B cell (primary cell): ENCODE measurements around a stretch of chr4.

- PRO-cap, result no peak
- CAGE, long polyA plus RNA, result no peak
These were observed 29.9 kb downstream of the BMP2K start for GRCh38 chr4:78805752-78806775.

DNA sequence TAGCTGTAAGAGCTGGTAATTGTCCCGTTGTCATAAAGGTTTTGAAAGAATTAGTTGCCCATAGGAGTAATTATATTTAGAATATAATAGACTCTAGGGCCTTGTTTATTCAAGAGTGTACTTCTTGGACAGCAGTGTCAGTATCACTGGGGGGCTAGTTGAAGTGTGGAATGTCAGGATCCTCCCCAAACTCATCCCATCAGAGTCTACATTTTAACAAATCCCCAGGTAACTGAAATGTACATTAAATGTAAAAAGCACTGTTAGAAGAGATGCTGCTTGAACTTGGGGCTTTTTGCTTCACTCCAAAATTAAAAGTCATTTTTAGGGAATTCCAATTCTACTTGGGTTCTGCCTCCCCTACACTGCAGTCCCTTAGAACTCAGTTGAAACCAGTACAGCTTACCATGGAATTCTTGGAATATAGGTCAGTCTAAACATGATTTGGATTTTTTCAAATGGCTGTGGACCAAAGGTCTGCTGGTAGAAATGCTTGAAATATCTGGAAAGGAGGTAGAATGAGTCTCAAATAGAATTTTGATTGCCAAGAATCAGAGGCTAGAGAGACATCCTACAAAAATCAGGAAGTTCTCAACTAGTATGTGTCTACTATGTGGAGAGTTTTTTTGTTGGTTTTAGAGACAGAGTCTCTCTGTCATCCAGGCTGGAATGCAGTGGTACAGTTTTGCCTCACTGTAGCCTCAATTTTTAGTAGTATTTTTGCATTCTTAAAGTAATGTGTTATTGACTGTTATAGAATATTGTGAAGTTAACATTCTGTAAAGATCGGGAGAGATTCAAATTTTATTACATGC is 53.8 kb downstream of the PAQR3 start:
- PRO-cap, result no peak
- CAGE, long polyA plus RNA, result no peak

DNA sequence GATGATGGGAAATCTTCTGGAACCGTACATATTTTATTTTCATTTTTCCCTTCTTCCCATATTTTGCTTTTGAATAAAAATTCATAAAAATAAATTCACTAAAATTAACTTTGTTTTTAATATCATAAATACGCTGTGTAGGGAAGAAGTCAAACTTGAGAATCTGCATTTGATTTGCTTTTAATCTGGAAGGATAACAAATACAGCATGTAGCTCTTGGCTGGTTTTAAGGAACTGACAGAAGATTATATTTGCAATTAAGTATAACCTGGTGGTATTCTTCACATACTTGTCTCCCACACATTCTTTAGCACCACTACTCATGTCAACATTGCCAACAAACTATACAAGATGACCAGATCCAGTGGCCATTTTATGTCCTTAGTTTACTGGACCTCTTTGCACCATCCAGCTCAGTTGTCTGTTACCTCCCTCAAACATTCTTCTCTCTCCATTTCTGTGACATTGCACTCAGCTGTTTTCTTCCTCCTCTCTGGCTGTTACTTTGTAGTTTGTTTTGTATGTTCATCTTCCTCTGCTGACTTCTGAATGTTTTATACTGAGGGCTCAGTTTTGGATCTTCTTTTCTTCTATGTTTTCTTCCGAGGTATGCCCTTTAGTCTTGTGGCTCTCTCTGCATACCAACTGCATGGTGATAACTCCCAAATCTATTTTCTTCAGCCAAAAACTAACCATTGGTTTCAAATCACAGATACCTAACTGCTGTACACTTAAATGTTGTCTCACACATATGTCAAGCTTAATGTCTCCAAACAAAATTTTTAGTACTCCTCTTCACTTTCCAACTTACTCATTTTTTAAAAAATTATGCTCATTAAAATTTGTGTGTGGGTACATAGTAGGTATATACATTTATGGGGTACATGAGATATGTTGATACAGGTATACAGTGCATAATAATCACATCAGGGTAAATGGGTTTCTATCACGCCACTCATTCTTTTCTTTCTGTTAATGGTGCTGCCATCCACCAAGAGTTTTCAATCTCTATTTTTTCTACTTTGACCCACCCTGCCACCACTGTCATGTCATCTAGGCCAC is 31.0 kb downstream of the PAQR3 start:
- PRO-cap, result no peak
- CAGE, long polyA plus RNA, result no peak

- PRO-cap, result no peak
- CAGE, long polyA plus RNA, result no peak
These were observed 28.8 kb downstream of the PAQR3 start for GRCh38 chr4:78910153-78911208.

DNA sequence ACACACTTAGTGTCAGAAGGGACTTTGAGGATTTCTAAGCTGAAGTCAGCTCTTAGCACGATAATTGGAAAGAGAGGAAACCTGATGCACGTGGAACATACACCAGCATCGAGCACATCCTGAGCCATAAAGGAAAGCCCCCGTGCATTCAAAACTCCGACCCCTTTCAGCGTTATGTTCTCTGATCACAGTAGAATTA is 430 bp upstream of the PAQR3 start:
- PRO-cap, result unidirectional peak, minus-strand start at position 128 of the sequence
- CAGE, long polyA plus RNA, result no peak

- PRO-cap, result no peak
- CAGE, long polyA plus RNA, result no peak
These were observed 61.0 kb downstream of the ANTXR2 start for GRCh38 chr4:80012079-80012278.

DNA sequence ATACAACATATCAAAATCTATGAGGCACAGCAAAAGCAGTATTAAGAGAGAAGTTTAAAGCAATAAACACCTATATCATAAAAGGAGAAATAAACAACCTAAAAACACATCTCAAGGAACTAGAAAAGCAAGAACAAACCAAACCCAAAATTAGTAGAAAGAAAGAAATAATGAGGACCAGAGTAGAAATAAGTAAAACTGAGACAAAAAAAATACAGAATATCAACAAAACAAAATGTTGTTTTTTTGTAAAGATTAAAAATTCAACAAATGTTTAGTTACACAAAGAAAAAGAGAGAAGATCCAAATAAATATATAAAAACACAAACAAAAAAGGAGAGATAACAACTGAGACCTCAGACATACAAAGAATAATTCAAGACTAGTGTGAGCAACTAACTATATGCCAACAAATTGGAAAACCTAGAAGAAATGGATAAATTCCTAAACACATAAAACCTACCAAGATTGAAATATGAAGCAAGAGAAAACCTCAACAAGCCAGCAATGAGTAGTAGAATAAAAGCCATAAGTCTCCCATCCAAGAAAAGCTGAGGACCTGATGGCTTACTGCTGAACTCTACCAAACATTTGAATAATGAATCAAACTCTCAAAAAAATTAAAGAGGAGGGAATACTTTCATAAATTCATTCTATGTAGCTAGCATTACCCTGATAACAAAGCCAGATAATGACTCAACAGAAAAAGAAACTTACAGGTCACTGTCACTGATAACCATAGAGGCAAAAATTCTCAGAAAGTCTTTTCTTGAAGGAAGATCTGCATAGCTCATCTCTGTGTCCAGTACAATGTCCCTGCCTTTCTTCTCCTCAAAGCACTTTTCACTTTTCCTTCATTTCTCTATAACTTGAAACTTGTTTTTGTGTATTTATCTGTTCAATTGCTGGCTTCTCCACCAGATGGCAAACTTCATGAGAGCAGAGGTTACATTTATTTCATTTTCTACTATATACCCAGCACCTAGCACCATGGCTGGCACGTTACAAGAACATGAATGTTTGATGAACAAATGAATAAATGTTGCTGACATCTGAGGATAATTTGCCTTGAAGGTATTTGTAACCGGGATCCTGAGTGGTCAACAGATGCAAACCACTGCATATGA is 52.0 kb upstream of the ANTXR2 start:
- PRO-cap, result no peak
- CAGE, long polyA plus RNA, result no peak

DNA sequence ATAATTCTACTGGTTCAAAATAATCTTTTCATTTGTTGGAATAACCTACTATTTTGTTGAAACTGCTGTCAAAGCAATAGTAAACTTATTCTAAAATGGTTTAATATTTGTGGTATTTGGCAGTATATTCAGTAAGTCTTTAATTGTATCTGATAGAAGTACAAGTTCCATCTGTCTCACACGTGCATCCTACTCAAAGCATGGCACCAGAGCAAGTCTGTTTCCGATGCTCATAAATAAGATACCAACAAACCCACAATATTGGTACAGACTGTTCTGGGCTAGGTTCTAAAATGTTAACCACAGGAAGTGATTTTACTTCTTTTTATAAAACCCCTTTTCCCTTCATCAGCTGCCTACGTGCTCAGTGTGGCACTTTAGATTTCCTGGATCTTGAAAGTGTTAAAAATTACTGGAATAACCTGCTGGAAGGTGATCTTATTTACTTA is 165.0 kb downstream of the CFAP299 start:
- PRO-cap, result no peak
- CAGE, long polyA plus RNA, result no peak

- PRO-cap, result bidirectional peak, plus-strand start at chr4:81562402, minus-strand start at chr4:81562183
- CAGE, long polyA plus RNA, result start-site peak on the plus strand at chr4:81562450-81562488, 15 and 24 reads in 2 replicates
These were observed 90.4 kb upstream of the RASGEF1B start for GRCh38 chr4:81562010-81562650.

GRCh38 chr4:81663979-81664390 is 192.3 kb upstream of the RASGEF1B start:
- PRO-cap, result no peak
- CAGE, long polyA plus RNA, result no peak

GRCh38 chr4:82230201-82230855 is 143.5 kb downstream of the HNRNPD start:
- PRO-cap, result no peak
- CAGE, long polyA plus RNA, result no peak

DNA sequence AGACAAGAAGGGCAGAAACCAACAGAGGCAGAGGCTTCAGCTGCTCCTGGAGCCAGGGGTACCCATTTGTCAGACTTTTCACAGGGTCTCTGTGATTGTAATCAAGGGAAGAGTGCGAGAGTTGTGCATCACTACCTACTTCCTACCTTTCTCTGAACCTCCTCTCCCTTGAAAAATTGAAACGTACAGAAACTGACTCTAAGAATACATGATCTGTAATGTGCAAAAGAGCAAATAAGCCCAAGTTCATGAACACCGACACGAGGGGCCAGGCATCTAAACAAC is 4.5 kb downstream of the TMEM150C start:
- PRO-cap, result no peak
- CAGE, long polyA plus RNA, result no peak

- PRO-cap, result no peak
- CAGE, long polyA plus RNA, result no peak
These were observed 16.3 kb downstream of the COPS4 start for GRCh38 chr4:83051236-83051778.

GRCh38 chr4:83197429-83198466 is 83.2 kb upstream of the PLAC8 start:
- PRO-cap, result no peak
- CAGE, long polyA plus RNA, result no peak

DNA sequence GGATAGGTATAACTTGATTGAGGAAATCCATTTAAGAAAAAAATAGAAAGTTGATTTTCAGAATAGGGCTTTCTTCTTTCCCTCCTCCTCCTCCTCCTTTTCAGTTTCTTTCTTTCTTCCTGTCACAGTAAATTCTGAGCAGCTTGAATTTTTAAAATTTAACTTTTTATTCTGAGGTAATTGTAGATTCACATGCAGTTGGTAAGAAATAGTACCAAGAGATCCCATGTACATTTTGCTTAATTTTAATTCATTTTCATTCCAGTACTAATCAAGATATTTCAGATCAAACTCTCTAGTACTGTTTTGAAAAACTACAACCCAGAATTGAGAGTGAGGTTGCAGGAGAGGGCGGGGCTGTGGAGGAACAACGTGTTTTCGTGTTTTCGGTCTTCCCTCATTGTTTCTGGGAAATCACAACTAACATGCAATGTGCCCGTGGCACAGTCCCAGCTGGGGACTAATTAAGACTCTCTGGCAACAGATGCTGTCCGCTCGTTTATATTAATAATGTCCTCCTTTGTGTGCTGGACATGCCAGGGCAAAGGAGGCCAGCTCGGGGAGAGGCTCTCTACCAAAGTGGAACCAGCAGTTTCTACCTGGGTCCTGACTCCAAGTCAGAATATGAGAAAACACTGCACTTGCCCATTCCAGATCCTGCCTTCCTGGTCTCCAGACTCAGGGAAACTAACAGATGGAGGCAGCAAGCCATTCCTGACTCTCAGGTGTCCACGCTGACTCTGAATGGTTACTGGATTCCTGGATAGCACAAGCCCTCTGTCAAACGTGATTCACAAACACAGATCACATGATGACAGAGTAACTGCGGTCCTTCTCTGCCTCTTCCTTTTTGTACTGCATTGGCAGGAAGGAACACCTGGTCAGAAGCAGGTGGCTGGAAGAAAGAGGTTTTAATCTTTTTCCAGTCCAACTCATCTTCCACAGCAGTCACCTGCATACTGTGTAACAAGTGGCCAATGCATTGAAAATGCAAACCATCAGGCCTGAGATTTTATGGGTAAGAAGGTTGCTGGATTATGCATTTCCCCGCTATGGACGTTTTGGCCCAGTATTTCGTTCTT is 65.2 kb downstream of the COQ2 start:
- PRO-cap, result unidirectional peak, minus-strand start at position 742 of the sequence
- CAGE, long polyA plus RNA, result no peak

- PRO-cap, result no peak
- CAGE, long polyA plus RNA, result no peak
These were observed 23.2 kb downstream of the COQ2 start for GRCh38 chr4:83261367-83261838.

DNA sequence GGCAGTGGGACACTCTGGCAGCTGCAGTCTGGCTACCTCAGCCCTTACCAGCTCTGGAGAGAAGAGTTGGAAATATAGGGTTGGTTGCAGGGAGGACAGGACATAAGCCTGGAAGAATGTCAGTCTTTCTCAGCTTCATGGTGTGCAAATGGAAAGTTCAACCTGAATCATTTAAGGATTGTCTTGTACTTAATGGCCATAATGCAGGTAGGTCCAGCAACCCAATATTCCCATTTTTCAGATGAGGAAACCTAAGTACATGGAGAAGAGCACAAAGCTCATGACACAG is 60.0 kb downstream of the GPAT3 start:
- PRO-cap, result no peak
- CAGE, long polyA plus RNA, result no peak

GRCh38 chr4:83906382-83907071 is 370.6 kb downstream of the GPAT3 start:
- PRO-cap, result no peak
- CAGE, long polyA plus RNA, result no peak

- PRO-cap, result no peak
- CAGE, long polyA plus RNA, result no peak
These were observed 600 bp downstream of the CDS1 start for GRCh38 chr4:84583391-84584062.

GRCh38 chr4:84724335-84725062 is 141.6 kb downstream of the CDS1 start:
- PRO-cap, result no peak
- CAGE, long polyA plus RNA, result no peak